Heart (tissue), 3 donors: ENCODE measurements around the genes KIF16B and SCP2D1.

GRCh38 chr20:14985974-14986675 lies 648.7 kb upstream of the FLRT3 start:
- RAMPAGE, long total RNA, 2 experiments = no peak in any of the 2 experiments

GRCh38 chr20:15614557-15615166 lies 958.6 kb downstream of the KIF16B start:
- RAMPAGE, long total RNA, 2 experiments = no peak in any of the 2 experiments

- RAMPAGE, long total RNA, 2 experiments = no peak in any of the 2 experiments
Measured at GRCh38 chr20:15639583-15640135, 933.6 kb downstream of the KIF16B start.

- RAMPAGE, long total RNA, 2 experiments = no peak in any of the 2 experiments
Measured at GRCh38 chr20:15937268-15937663, 636.0 kb downstream of the KIF16B start.

GRCh38 chr20:16201166-16201536 lies 372.1 kb downstream of the KIF16B start:
- RAMPAGE, long total RNA, 2 experiments = no peak in any of the 2 experiments

GRCh38 chr20:16283785-16284546 lies 289.3 kb downstream of the KIF16B start:
- RAMPAGE, long total RNA, 2 experiments = no peak in any of the 2 experiments

DNA sequence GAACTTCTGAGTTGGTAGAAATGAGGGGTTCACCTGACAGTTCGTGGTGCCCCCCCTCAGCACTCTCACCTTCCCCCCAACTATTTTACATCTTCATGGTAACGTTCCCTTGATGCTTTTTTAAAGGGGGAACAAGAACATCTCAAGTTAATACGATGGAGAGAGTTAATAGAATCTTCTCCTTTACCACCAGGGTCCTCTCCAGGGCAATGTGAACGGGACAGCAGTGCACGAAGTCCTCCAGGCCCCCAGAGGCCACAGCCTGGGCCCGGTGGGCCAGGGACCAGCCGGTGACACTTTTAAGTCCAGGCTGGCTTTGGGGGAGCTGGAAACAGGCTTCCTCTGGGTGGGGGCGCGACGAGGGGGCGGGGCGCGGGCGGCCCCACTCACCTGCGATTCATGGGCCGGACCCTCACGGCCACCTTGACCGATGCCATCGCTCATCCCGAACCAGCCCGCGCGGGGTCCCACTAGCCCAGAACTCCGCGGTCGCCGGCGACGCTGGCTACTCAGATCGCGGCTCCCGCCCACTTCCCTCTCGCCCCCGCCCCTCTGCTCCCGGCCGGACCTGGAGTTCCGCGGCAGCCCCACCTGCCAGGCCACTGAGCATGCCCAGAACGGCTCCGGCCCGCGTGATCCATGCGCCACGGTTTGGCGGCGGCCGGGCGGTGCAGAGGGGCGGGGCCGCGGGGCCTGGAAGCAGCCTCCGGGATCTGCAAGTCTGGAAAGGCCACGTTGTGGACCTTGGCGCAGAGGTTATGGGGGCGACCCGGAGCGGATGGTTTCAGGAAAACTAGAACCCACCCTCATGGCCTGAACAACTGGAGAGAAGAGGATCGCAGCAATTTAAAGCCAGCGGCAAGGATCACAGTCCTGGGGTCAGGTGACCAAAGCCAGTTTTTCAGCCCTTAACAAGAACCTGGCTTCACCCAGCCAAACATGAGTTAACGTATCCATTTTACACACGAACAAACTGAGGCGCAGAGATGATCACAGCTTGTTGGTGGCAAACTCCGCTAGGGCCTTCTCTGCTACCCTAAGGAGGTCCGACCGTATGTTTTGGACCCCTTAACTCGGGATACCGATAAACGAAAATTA lies at the start of gene KIF16B:
Gene KIF16B (minus strand): TSS at position 610 of the 1,098 bp plus-strand sequence.
- RAMPAGE, long total RNA, 2 experiments = start-site peak on the plus strand in 1 of 2 experiments, centred at position 683 of the sequence, 25 reads per replicate; start-site peak on the minus strand in 2 of 2 experiments, centred at positions 494 to 552 of the sequence, 72 to 995 reads per replicate

DNA sequence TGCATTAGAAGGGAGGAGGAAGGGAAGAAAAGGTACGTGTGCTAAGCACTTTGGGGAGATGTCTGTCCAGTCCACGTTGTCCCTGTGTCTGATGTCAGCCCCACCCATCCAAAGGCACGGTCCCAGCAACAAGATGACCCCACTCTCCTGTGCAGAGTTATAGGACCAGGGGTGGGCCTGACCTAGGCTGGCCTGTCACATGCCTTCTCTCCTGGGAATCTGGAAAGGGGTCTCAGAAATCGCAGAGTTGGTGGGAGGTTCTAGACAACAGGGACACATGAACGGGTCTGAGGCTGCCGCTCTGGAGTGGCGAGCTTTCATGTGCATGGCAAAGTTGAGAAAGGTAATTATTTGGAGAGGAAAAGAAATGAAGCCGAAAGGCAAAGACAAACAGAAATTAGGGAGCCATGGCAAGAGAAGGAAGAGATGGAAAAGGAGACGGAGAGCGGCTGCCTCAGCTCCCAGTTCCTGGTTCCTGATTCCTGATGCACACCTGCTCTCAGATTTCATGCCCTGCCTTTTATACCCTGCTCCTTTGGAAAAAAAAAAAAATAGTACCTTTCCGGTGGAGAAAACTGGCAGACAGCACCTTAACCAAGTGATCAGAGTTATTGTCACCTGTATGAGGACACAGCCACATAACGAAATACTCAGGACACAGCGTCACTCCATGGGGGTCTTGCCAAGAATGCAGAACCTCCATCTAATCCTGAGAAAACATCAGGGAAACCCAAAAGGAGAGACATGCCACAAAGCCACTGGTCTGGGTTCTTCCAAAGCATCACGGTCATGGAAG lies 29.3 kb downstream of the BFSP1 start:
- RAMPAGE, long total RNA, 2 experiments = no peak in any of the 2 experiments

DNA sequence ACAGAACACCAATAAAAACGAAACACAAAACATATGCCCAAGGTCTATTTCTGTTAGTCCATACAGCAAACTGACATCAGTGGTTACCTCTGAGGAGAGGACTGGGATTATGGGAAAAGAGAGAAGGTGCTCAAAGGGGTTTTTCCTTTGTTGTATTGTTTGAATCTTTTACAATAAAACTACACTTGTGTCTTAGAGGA lies 4.4 kb upstream of the DSTN start:
- RAMPAGE, long total RNA, 2 experiments = no peak in any of the 2 experiments

GRCh38 chr20:17613236-17614349 lies 43.7 kb downstream of the DSTN start:
- RAMPAGE, long total RNA, 2 experiments = no peak in any of the 2 experiments

GRCh38 chr20:17614350-17614918 lies 44.6 kb downstream of the DSTN start:
- RAMPAGE, long total RNA, 2 experiments = no peak in any of the 2 experiments

DNA sequence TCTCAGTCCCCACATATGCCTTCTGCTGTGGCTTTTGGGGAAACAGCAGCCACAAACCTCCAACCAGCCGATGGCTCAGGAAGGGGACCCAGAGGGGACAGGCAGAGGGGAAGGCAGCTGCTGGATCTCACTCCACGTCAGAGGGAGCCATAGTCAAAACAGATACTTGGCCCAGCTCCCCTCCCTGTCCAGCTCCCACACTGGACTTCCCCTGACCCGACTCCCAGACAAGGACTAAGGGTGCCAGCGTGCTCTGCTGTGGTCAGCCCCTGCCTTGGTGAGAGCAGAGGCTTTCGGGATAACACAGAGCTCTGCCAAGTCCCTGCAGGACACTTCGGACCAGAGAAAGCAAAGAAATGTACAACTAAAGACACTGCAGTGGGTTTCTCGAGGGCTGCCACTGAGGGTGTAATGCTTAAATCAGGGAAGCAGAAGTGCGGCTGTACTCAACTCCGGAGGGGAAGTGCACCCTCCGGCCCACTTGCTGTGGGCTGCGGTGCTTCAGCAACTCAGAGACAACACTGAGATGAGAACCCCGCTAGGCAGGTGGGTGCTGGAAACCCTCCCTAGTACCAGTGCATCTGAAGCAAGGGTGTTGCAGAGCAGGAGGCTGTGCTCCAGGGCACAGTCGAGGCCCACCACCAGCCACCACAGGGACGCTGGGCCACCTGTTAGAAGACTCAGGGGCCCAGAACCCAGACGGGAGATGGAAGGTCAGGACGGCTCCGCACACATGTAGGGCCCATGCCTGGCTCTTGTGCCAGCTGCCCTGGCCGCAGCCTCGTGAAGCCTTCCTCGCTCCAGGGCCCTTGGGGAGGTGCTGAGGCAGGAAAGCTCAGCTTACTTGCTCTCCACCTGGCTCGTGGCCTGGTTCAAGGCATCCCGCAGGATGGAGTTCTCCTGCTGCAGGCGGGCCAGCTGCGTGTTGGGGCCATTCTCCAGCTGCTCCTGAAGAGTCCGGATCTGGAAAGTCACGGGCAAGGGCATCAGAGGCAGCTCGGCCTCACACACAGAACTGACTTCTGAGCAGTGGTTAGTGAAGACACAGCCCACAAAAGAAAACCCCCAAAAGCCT lies 47.0 kb downstream of the RRBP1 start:
- RAMPAGE, long total RNA, 2 experiments = no peak in any of the 2 experiments

DNA sequence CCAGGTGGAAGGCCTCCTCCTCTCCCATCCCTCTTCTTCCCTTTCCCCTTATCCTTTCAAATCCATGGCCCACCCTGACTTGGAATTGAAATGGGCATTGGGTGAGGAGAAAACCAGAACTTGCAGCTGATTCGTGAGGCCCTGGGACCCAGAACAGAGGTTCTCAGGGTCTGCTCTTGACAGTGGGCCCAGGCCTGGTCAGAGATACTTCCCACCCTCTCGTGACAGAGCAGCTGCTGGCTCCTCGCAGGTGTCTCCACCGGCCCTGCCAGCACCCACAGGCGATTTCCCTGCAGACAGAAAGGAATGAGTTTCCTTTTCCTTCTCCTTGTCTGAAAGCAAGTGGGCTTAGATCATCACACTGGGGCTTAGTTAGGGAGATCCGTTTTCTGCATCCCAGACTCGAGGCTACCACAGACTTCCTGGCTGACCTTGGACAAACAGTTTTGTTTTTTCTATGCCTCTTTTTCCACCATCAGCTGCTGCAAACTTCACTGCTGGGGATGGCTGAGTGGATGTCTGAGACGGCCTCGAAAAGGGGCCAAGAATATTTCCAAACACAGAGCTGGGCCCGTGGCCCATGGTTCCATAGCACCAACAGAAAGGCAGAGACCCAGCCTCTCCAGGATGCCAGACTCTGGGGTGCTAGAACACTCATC lies 86.4 kb downstream of the BANF2 start:
- RAMPAGE, long total RNA, 2 experiments = no peak in any of the 2 experiments

DNA sequence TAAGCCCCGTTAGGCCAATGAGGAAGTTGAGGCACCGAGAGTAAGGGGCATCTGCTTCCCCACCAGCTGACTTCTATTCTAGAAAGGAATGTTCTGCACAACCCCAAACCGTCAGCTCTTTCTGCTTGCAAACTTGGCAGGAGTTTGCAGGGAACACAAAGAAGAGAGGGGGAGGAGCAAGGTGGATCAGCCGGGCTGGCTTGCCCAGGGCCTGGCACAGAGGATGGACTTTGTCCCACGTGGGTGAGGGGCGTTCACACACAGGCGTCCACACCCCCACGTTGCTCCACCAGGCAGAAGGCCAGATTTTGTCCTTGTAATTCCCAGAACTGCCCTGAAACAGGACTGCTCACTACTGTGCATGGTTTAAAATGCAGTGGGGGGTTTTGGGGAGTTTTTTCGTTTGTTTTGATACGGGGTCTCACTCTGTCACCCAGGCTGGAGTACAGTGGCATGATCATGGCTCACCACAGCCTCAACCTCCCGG lies 93.3 kb downstream of the SNX5 start:
- RAMPAGE, long total RNA, 2 experiments = no peak in any of the 2 experiments

DNA sequence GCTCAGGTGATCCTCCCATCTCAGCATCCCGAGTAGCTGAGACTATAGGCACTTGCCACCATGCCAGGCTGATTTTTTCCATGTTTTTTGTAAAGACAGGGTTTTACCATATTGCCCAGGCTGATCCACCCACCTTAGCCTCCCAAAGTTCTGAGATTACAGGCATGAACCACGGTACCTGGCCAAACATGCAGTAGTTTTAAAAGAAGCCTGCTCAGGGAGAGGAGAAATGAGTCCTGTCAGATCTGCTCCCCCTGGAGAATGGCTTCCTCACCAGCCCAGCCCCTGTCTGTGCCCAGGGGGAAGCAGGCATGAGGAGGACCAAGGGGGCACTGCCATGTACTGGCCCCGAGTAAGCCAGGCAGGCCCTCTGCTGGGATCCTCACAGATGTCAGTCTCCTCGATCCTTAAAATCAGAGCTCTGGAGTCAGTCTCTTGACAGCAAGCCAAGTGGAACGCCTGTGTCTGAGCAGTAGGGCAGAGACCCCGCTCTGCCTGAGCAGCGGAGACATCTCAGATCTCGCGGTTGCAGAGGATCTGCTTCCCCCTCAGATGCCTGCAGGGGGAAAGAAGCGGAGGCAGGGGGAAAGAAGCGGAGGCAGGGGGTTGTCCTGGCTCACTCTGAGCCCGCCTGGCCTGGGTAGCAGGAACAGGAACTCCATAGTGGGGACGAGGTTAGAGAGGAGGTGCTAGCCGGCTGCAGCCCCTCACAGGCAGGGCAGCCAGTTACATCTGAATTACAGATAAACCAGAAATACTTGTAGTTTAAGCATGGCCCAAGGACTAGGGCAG lies 92.7 kb downstream of the SNX5 start:
- RAMPAGE, long total RNA, 2 experiments = no peak in any of the 2 experiments

- RAMPAGE, long total RNA, 2 experiments = no peak in any of the 2 experiments
Measured at GRCh38 chr20:17878451-17879139, 90.0 kb downstream of the SNX5 start.

- RAMPAGE, long total RNA, 2 experiments = no peak in any of the 2 experiments
Measured at GRCh38 chr20:17960912-17961314, 7.7 kb downstream of the SNX5 start.

DNA sequence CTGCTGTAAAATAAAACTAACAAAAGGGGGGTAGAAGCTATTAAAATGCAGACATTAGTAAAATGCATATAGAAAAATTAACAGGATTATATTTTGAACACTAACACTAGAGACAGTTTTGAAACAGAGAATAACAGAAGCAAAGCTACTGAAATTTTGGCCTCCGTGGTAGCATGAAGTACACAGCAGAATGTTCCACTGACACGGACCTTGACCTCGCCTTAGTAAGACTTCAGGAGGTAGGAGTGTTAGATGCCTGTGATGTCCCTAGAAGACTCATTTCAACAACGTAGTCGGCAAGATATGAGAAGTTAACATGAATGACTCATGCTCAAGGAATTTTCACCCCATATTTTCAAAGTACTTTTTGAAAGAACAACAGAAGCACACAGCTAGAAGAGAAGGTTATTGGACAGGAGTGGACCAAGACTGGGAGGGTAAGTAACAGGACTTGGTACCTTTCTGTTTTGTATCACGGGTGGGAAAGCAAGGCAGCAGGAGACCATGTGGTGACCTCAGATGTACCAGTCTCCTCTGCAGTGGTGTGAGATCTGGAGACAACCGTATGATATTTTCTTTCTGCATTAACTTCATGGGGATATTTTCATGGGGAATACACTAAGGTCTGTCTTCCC lies 78.0 kb downstream of the DZANK1 start:
- RAMPAGE, long total RNA, 2 experiments = no peak in any of the 2 experiments

DNA sequence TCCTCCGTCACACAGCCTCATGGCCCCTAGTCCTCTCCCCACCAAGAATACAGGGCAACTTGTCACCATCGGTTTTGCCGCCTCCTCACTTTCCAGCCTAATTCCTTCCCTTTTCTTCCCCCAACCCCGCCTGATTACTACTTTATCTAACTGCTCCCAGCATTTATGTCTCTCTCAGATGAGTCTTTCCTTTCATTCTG lies 11.9 kb upstream of the SMIM26 start:
- RAMPAGE, long total RNA, 2 experiments = no peak in any of the 2 experiments

DNA sequence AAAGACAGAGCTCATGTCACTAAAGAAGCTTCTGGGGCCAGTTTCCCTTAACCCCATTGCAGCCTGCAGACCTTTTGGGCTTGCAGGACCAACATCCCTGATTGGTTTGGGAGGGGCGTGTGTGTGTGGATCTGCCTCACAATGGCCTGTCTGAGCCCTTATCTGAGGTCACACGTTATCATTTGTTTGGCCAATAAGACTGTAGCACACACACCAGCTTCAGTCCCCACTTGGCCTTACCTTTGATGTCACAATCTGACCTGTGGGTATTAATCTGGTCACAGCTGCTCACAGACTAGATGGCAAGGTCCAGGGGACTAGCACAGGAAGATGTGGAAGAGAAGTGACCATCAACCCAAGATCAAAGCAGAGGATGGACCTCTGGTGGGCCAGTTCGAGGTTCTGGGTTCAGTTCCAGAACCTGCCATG lies at the start of gene SCP2D1:
Gene SCP2D1 (plus strand): TSS at position 298 of the 429 bp plus-strand sequence.
- RAMPAGE, long total RNA, 2 experiments = no peak in any of the 2 experiments